PFSK-1 (cell line): ENCODE measurements around the genes TIAL1, WDR11 and FGFR2.

- RRBS: 2% methylated on average over 15 of the region's 72 CpGs
These were observed at the start of gene TIAL1 for GRCh38 chr10:119596514-119597541. Gene TIAL1 (minus strand): TSS chr10:119596964.

DNA sequence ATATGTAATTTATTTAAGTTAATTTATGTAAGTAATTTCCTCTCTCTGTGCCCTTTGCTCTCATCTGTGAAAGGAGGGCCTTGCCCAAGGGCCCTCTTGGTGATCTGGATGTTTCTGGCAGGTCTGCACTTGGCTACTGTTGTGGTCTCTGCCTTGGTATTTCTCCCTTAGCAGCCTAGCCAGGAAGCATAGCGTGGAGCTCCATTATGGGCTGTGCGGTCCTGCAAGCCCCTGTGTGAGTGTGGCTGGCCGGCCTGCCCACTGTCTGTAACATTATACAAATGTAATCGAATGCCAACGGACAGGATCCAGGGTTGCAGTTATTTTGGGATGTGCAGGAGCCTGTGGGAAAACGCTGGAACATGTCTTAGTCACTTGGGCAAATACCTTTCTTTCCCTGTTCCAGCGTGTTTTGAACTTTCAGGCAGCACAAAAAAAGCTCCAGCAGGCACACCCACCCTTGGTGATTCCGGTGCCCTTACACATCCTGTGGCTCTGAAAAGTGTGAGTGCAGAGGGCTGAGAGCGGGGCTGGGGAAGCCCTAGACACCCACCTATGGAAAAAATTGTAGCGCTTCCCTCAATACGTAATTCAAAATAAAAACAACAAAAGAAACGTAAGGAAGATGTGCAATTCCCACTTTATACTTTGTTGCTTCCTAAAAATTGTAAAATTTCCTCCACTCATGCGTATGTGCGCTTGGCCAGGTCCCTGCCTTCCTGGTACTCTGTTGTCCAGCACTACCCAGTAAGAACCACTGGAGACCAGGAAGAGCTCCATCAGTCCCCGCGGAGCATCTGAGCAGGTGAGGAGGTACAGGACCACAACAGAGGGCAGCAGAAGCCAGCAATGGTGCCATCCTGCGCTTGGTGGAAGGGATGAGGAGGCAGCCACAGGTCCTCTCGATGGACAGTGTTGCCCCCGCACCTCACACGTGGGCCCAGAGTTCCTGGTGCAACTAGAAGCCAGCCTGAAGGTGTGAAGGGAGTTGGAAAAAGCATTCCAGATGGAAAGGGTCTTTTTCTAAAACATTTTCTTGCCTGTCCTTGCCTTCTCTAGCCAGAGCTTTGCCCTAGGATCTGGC is 29.7 kb downstream of the BAG3 start:
- RRBS: no CpG with 5 or more reads among the region's 20 CpGs

GRCh38 chr10:119687709-119687986 is 36.5 kb downstream of the BAG3 start:
- RRBS: no CpG with 5 or more reads among the region's 3 CpGs

DNA sequence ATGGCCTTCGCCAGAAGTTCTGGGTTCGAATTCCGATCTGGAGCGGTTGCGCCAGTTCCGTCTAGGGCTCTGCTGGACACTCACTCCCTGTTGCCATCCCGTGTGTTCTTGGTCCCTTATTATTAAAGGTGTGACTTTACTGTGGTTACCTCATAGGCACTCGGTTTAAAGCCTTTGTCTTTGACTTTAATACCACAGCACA is 780 bp downstream of the INPP5F start:
- RRBS: no CpG with 5 or more reads among the region's 8 CpGs

GRCh38 chr10:119822910-119823672 is 49.6 kb downstream of the MCMBP start:
- RRBS: no CpG with 5 or more reads among the region's 8 CpGs

DNA sequence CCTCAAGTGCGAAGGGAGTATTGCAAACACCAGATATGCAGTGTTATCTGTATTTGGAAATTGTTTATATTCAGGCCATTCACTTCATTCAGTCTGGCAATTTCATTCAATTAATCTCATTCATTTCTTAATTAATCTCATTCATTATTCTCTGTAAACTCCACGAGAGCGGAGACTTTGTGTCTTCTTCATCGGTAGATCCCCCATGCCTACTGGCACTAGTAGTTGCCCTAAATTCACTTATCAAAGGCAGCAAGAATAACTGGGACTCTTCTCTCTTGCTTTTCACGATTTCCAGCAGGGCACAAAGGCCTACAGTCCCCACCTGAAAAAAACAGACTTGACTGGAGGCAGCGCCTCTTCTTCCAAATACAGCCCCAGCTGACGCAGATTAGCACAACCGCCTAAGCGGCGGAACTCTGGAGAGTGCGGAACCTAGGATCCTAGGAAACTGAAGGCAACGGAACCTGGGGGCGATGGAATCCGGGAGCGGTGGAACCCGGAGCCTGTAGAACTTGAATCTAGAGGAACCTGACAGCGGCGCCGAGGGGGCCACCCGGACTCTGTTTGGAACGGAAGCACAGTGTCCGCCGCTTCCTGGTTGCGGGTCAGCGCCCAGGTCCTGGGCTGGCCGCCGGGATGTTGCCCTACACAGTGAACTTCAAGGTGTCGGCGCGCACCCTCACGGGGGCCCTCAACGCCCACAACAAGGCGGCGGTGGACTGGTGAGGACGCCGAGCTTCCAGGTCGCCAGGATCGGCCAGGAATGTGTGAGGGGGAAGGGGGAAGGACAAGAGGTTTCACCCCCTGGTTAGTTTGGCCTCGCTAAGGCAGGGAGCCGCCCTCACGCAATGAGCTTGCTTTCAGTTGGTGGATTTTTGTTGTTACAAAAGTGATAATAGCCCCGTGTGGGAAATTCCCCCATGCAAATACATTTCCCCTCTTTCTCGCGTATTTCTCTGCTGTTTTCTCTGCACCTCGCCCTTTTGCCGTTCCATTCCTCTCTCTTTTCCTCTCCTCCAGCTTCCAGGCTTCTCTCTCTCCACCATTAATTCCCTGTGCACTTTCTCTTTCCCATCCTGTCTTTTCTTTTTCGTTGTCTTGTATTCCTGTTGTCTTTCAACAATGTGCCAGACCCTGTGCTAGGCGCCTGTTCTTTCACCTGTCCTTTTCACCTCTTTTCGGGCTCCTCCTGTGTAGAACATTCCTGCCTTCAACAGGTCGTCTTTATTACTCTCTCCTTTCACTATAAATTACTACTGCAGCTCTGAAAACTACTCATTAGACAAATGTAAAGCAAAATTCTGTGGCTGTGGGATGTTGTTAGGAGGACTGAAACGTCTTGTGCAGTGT is at the start of gene WDR11:
Gene WDR11, plus strand, starts transcription at position 581 of the 1,353 bp plus-strand sequence.
- RRBS: 1% methylated on average over 12 of the region's 51 CpGs

- RRBS: 24% methylated on average over 6 of the region's 26 CpGs
These were observed 99.0 kb downstream of the WDR11 start for GRCh38 chr10:120949997-120950708.

DNA sequence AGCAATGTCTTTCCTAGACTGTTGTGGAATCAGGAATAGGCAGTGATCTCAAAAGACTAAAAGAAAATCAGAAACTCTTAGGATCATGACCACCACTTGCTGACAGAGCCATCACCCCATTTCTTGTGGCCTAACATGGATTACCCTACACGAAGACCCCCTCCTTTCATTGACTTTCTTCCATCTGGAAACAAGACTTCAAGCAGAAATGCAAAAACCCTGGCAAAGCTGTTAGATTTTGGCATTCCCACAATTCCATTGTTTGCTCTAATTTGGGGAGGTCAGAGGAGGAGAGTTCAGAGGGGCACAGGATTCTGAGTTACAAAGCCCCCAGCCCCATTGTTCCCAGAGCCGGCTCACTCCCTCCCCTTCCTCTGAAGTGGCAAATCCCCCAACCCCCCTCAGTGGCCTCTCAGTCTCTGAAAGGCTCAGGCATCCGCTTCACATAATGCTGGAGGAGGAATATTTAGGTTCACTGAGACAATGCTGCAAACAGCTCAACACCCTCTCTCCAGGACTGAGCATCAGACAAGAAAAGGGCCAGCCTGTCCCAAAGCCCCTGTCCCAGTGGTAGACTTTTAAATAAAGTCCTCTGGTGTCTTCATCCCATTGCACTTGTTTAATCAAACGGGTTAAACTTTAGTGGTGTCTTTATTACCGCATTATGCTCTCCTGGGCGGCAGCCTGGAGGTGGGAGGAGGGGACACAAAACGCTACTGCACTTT is 258.1 kb downstream of the FGFR2 start:
- RRBS: no CpG with 5 or more reads among the region's 7 CpGs

GRCh38 chr10:121478572-121479751 is 119.3 kb downstream of the FGFR2 start:
- RRBS: no CpG with 5 or more reads among the region's 14 CpGs

- RRBS: no CpG with 5 or more reads among the region's 4 CpGs
These were observed 111.1 kb downstream of the FGFR2 start for GRCh38 chr10:121487143-121487590.

DNA sequence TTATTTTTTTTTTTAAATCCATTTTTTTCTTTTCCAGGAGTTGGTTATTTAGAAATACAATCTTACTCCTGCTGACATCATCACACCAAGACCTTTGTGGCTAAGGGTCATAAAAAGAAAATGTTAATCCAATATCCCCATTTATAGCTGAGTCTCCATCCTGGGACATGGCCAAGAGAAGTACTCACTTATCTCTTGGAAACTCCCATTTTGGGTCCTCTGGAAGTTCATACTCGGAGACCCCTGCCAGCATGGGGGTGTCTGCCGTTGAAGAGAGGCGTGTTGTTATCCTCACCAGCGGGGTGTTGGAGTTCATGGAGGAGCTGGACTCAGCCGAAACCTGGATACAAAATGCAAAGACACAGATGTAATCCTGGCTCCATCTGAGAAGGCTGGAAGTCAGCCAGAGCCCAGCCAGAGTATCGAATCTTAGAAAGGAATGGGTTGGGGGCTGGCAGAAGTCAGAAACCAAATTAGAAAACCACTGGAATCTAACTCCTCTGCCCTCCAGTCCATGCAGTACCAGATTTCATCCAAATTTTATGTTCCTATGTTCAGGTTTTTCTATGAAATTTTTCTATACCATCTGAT is 94.5 kb downstream of the FGFR2 start:
- RRBS: no CpG with 5 or more reads among the region's 6 CpGs

DNA sequence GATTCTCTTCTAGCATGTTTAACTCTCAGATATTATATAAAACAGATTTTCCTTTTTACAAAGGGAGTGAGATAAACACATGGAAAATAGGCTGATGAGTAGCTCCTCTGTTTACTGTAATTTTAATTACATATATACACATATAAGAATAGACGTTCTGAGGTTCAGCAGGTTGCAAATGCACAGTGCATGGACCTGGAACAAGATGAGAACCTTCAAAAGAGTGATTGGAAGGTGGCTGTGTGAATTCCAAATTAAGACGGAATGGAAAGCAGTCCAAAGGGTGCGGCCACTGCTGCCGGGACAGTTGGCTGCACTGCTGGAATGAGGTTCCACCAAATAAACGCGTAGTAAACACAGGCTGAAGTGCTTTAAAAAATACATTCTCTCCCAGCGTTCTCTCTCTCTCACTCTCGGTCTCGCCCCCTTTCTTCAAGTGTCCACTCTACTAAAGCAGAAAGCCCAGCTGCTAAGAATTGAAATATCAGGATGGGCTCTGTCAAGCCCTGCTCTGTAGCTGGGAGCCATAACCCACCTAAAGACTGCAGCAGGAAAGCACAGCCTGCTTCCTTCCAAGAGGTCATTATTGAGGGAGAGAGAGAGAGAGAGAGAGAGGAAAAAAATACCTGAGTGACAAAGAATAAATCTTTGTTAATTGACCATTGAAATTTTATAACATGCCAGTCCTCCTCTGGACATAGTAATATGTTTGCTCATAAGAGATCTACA is 73.0 kb downstream of the FGFR2 start:
- RRBS: no CpG with 5 or more reads among the region's 9 CpGs

- RRBS: no CpG with 5 or more reads among the region's 11 CpGs
These were observed 65.8 kb downstream of the FGFR2 start for GRCh38 chr10:121532376-121532889.

DNA sequence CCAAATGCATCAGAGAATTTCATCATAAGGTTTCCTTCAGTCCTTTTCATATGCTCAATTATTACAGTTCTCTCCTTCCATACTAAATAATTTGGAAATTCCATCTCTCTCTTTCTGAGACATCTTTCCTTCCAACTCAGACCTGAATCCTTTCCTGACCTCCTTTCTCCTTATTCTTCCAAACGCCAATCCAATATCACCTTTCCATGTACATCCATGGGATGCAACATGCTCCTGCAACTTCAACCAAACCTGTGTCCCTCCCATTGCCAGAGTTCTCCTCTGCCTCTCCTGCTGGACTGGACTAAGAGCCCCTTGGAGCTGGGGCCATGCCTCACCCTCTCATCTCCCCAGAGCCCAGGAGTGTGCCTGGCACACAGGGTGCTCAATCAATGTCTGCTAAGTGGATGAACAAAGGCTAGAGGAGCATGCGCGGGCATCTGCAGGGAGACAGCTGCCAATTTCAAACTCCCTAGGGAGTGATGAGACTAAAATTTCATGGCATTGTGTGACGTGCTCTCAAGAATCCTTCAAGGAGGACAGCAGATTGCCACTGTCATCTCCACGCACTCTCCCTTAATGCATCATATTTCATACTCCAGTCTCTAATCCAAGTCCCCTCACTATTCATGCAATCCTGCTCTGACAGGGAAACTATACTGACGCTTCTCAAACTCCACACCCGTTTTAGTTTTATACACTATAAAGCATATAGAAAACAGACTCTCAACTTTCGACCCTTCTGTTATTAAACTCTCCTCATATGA is 48.1 kb downstream of the FGFR2 start:
- RRBS: no CpG with 5 or more reads among the region's 8 CpGs

DNA sequence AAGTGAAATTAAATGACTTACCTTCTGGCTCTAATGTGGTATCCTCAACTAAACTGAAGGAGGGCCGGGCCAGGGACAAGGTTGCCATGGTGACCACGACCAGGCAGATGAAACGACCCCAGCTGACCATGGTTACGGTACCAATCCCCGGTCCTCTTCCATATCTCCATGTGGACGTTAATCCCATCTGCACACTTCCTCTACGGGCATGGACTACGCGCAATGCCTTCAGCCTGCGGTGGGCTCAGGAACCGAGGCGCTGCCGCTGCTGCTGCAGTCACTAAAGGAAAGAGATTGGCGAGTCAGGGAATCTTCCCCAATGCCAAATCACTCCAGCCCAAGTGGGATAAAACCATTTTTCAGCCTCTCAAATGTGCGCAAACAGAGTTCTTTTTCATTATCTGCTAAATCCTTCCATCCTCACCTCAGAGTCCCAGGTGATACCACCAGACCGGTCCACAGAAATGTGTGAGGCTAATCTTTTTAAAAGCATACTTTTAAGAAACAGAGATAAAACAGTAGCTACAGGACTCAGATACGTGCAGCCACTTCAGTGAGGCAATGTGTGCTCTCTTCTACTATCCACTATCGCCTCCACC is 4.5 kb downstream of the FGFR2 start:
- RRBS: 17% methylated on average over 4 of the region's 18 CpGs

DNA sequence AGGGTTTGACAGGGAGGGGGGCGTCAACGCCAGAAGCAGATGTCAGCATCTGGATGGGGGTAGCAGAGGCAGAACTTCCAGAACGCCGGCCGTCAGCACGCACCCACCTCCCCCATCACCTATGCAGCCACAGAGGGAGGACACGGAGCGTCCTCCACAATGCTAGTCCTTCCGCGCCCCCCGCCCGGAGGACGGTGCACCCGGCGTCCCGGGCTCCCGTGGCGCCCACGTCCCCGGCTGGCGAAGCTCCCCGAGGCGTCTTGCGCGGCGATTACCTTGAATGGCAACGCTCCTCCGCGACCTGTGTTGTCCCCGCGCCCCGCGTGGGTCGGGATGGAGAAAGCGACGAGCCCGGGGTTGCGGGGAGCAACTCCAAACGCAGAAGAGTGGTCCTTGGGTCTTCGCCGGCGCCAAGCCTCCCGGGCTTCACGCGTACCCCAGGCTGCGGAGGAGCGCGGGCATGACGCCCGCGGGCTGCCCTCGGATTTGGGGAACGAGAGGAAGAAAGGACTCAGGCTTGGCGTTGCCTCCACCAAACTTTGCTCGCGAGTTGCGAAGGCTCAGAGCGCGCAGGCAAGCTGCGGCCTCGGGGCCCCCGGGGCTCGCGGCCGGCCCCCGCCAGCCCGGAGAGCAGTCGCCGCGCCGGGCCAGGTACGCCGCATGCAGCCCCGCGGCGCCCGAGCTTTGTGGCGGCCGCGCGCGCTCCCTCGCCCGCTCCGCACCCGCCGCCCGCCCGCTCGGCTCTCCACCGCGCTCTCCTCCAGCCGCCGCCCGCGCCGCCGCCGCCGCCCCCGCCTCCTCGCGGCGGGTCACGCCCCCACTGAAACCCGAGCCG is at the start of gene FGFR2:
Gene FGFR2, minus strand, starts transcription at position 758 of the 835 bp plus-strand sequence.
- RRBS: 59% methylated on average over 19 of the region's 107 CpGs

- RRBS: no CpG with 5 or more reads among the region's 3 CpGs
These were observed 10.0 kb downstream of the ATE1 start for GRCh38 chr10:121917875-121918184.

- RRBS: no CpG with 5 or more reads among the region's 15 CpGs
These were observed 2.6 kb upstream of the ATE1 start for GRCh38 chr10:121930178-121931167.

DNA sequence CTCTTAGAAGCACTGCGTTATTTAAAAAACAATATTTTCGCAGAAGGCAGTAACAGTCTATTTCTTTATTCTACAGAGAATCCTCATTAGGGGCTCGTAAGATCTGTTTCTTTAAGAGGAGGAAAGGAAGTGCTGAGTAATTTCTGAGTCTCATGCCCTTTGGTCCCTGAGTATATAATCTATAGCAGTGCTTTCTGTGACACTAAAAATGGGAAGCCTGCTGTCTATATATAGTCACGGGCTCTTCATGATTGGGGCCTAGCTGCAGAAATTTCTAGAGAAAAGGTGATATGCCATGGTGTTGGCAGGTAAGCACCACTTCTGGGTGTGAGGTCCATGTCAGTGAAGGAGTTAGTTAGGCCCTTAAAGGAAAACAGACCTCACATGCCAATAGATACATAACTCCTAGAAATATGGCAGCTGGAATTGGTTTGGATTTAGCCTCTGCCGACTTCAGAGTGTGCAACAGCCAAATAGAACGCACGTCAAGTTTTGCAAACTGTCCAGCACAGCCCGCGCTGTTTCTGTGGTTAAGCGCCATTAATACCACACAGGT is 123.1 kb downstream of the TACC2 start:
- RRBS: no CpG with 5 or more reads among the region's 10 CpGs

DNA sequence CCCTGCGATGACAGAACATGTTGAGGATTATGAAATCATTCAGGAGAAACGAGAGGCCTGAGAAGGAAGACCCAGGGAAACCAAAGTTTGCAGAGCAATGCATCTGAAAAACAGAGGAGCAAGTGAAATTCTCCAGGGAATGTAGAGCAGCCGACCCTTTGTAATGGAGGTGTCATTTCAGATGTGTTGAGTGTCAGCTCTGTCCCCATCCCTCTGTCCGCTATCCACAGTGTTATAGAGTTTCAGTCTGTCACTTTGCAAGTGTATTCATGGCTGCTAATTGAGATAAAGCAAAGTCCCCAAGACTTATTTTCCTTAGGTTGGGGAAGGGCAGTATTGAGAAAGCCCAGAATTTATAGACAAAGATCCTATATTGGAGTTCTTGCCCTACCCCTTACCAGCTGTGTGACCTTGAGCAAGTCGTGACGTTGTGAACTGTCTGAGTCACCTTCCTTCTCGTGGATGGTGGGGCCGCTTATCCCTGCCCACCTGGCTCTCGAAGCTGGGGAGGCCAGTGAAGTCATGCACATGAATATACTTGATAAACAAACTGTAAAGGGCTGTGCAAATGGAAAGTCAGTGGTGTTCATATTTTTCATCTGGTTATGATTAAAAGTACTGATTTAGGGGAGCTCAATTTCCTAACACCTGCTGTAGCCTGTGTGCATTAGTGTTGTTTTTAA is 127.3 kb downstream of the TACC2 start:
- RRBS: no CpG with 5 or more reads among the region's 9 CpGs